ENCODE results near the genes CCDC160 and CT45A3.

DNA sequence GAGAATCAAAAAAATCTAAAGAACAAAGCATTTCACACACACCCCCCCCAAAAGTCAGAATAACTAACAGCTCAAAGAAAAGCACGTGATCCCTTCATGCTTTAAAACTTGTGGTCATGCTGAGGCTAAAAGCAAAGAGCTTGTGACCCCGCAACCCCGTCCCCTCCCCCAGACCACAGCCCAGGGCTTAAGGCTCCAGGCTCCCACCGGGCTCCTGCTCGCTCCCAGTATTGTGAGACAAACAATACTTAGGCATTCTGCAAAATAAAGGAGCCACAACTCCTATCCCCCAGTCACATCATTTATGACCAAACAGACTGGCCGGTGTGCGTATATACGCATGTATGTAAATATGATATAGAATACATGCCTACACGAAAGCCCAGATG, 62.1 kb upstream of the CCDC160 start:
- PRO-cap, result no peak
- RAMPAGE, long total RNA, 4 experiments, result no peak in any of the 4 experiments

GRCh38 chrX:134236710-134237739, at the start of gene CCDC160:
Gene CCDC160 (plus strand): TSS chrX:134237182.
- PRO-cap, result no peak
- RAMPAGE, long total RNA, 4 experiments, result start-site peak on the plus strand in 1 of 4 experiments, at chrX:134237200-134237221 at its widest, 6 reads per replicate

- PRO-cap, result no peak
- RAMPAGE, long total RNA, 4 experiments, result no peak in any of the 4 experiments
Observed at GRCh38 chrX:134460944-134461190, 902 bp downstream of the HPRT1 start.

DNA sequence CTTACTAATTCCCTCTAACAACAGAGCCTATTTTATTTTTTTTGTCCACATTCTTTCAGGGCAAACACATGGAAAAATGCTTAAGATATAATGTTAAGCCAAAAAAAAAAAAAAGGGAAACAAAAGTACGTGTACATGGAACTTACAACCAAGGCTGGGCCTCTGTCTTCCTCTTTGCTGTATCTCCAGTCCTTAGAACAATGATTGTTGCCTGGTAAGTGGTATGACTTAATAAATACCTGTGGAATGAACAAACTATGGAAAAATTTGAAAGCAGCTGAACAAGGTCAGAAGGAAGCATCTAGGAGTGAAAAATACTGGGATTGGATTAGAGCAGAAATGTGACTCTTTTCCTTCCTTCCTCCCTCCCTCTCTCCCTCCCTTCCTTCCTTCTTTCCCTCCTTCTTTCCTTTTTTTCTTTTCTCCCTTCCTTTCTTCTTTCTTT, 21.5 kb upstream of the MOSPD1 start:
- PRO-cap, result no peak
- RAMPAGE, long total RNA, 4 experiments, result no peak in any of the 4 experiments

DNA sequence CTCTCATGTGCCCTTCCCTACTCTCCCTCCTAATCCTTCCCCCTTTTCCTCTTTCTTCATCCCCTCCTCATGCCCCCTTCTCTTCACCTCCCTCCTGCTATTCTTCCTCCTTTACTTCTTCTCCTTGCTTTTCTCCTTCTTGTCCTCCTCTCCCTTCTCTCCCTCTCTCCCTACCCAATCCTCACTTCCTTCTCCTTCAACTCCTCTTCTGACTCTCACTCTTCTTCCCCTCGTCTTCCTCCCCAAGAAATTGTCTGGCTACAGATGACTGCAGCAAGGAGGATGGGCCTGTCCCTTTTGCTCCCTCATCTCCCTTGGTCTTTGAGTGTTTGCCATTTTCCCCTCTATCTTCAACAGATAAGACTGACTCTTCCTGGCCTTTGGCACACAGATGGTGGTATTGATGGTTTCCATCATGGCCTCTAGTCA, 5.1 kb downstream of the ZNF75D start:
- PRO-cap, result no peak
- RAMPAGE, long total RNA, 4 experiments, result no peak in any of the 4 experiments

DNA sequence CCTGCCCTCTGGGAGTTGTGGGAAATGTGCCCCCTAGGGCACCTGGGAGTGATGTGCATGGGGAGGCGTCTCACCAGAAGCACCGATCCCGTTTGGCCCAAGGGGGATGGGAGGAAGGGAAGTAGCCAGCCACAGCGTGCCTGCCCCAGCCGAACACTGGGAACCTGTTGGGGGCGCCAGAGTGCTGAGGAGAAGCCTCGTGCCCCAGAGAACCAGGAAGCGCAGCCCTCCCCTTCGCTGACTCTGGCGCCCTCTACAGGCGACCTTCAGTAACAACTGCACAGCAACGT, at the start of gene CT45A3:
Gene CT45A3 (minus strand): TSS at position 158 of the 290 bp plus-strand sequence.
- PRO-cap, result no peak
- RAMPAGE, long total RNA, 4 experiments, result no peak in any of the 4 experiments

DNA sequence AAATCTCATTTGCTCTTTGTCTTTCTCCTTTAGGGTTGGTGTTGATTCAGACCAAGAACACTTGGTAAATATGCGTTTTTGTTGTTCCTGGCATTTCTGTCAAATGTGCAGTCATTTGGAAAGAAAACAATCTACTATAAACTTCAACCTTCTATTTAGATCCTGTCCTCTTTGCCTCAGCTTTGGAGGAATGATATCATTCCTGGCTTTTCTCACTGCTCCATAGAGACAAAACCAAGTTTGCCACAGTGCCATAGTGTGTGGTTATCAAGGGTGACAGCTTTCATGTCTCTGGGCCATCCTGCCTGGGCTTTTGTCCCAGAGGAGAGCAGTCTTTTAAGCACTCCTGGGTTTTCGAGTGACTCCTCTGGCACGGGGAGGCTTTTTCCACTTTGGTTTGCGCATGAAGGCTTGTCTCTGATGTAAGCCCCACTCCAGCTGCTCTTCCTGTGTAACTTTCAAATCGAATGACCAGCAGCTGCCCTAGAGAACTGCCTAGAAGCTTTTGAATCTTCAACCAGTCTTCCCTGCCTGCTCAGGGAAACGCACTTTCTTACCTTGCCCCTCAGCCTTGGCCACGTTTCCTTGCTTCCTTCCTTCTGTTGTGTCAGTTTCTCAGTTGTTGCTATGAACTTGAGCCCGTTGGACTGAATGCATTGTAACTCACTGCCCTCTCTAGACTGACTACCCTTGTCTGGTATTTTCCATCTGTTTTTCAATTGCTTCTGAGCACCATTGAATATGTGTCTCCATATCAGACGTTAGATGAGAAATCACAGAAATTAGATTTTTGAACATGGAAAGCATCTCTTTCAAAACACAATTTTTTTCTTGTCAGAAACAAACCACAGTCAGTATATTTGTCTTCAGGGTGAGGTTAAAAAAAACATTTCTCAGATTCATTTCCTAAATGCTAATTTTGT, 45.1 kb downstream of the SLC9A6 start:
- PRO-cap, result no peak
- RAMPAGE, long total RNA, 4 experiments, result start-site peak on the minus strand in 1 of 4 experiments, centred at position 310 of the sequence, 29 reads per replicate

- PRO-cap, result no peak
- RAMPAGE, long total RNA, 4 experiments, result no peak in any of the 4 experiments
Observed at GRCh38 chrX:136046642-136047251, 61.5 kb downstream of the SLC9A6 start.

- PRO-cap, result no peak
- RAMPAGE, long total RNA, 4 experiments, result no peak in any of the 4 experiments
Observed at GRCh38 chrX:136156491-136157106, 40.2 kb upstream of the FHL1 start.

DNA sequence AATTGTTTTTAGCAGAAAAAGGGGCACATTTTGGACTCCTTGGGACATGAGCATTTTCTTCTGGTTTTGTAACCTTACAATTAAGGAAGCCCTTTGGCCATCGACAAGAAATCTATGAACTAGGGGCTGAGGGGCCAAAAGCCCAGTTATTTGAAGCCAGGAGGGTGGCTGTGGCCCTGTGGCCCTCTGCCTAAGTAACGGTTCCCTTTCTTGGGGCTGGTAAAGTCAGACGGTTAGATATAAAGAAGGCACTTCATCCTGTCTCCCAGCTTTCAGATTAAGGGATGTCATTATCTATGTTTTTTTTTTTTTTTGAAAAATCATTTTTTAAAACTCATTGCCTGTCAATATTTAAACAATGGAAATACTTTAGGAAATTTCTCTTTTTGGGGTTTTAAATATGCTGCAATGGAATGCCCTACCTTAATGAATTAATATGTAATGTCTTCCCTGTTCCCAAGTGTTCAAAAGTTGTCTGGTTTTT, 865 bp downstream of the FHL1 start:
- PRO-cap, result no peak
- RAMPAGE, long total RNA, 4 experiments, result no peak in any of the 4 experiments

DNA sequence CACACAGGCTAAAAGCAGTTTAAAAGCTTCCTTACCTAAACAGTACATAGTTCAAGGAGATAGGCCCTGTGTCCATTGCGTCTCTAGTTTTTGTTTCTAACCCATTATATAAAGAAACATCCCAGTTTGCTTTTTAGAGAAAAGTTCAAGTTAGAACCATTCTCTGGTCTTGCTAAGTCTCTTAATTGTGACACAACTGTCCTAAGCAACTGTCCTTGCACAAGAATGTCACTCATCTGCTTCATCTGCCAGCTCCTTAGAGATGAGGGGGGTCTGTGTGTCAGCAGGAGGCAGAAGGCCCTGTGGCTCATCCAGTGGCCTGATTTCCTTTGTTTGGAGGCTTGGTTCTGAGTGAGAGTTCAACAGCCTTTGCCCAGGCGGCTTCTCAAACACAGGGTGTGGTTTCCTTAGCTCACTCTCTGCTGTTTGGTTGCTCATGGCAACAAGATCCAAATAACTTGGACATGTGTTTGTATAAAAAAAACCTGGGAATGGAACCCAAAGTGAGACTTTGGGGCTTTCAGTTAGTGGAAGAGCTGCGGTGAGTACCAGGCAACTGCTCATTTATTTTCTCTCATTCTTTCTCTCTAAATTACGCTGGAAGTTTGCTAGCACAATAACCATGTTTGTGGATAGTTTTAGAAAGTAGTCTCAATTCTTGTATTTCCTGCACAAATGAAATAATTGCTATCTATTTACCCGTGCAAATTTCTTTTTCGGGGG, 7.7 kb downstream of the FHL1 start:
- PRO-cap, result bidirectional peak, plus-strand start at position 527 of the sequence, minus-strand start at position 331 of the sequence
- RAMPAGE, long total RNA, 4 experiments, result start-site peak on the plus strand in 2 of 4 experiments, centred at positions 510 to 517 of the sequence, 273 to 294 reads per replicate

DNA sequence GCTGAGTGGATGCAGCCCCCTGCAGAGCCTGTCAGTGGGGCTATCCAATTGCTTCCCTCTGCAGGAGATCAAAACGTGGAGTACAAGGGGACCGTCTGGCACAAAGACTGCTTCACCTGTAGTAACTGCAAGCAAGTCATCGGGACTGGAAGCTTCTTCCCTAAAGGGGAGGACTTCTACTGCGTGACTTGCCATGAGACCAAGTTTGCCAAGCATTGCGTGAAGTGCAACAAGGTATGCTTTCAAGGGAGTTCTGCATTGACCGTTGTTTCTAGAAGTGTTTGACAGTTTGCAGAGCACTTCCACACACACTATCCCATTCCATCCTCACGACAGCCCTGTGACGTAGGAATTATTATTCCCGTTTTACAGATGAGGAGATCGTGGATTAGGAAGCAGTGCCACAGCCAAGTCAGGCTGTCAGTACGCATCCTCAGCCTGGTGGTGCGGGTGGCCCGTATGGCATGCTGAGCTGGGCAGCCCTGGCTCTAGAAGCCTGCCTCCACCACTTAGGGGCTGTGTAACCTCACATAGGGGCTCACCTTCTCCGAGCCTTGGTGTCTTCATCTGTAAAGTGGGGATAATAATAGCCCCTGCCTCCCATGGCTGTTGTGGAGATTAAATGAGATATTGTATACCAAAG, 11.0 kb downstream of the FHL1 start:
- PRO-cap, result no peak
- RAMPAGE, long total RNA, 4 experiments, result no peak in any of the 4 experiments

DNA sequence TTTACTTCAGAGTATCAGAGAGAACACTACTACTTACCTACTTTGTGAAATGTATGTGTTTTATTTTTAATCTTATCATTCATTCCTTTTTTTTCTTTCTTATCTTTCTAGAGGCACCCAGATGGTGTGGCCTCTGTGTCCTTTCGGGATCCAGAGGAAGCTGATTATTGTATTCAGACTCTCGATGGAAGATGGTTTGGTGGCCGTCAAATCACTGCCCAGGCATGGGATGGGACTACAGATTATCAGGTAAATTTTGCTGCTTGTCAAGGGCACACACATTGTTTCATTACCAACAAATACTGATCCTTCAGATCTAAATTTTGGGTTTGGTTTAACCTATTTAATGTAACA, 12.6 kb downstream of the HTATSF1 start:
- PRO-cap, result no peak
- RAMPAGE, long total RNA, 4 experiments, result no peak in any of the 4 experiments

- PRO-cap, result no peak
- RAMPAGE, long total RNA, 4 experiments, result no peak in any of the 4 experiments
Observed at GRCh38 chrX:136666038-136667260, 18.5 kb downstream of the CD40LG start.

DNA sequence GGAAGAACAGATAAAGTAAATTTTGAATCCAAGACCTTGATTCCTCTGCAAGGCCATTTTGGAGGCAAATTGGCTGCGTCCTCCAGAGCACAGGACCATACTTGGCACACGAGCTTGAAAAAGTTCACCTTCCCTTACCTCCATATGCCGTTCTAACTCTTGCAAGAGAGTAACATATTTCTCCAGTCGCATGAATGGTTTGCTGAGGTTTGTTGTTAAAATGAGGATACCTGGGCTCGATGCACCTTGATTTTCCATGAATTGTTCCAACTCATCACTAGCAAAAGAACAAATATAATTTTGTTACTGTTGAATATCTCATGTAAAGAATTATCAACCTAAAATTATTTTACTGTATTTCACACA, 42.5 kb downstream of the CD40LG start:
- PRO-cap, result no peak
- RAMPAGE, long total RNA, 4 experiments, result no peak in any of the 4 experiments

DNA sequence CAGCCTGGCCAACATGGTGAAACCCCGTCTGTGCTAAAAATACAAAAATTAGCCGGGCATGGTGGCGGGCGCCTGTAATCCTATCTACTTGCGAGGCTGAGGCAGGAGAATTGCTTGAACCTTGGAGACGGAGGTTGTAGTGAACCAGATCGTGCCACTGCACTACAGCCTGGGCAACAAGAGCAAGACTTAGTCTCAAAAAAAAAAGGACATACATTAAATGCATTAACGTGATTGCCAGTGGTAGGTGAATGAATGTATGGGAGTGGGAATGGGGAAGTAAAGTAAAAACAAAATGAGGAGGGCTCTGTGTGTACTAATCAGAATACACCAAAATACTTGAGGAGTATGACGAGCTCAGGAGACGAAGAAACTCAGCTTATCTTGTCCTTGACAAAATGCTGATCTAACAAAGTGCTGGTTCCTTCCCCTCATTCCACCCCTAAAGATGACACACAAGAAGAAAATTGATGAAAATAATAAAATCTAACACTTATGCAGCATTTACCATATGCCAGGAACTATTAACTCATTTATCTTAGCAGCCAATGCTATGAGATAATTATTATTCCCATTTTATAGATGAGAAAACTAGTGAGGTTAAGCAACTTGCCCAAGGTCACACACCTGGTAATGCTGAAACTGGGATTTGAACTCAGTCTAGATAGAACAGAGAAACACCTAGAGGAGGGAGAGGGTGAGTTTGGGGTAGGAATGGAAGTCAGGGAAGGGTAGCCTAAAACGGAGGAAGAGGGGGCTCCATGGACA, 18.9 kb downstream of the RBMX start:
- PRO-cap, result no peak
- RAMPAGE, long total RNA, 4 experiments, result no peak in any of the 4 experiments

- PRO-cap, result no peak
- RAMPAGE, long total RNA, 4 experiments, result no peak in any of the 4 experiments
Observed at GRCh38 chrX:137997955-137998269, 432.0 kb downstream of the ZIC3 start.

DNA sequence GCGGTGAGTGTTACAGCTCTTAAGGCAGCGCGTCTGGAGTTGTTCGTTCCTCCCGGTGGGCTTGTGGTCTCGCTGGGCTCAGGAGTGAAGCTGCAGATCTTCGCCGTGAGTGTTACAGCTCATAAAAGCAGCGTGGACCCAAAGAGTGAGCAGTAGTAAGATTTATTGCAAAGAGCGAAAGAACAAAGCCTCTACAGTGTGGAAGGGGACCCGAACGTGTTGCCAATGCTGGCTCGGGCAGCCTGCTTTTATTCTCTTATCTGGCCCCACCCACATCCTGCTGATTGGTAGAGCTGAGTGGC, 291.7 kb upstream of the FGF13 start:
- PRO-cap, result no peak
- RAMPAGE, long total RNA, 4 experiments, result no peak in any of the 4 experiments

GRCh38 chrX:139211419-139212014, 319.0 kb upstream of the F9 start:
- PRO-cap, result no peak
- RAMPAGE, long total RNA, 4 experiments, result no peak in any of the 4 experiments

DNA sequence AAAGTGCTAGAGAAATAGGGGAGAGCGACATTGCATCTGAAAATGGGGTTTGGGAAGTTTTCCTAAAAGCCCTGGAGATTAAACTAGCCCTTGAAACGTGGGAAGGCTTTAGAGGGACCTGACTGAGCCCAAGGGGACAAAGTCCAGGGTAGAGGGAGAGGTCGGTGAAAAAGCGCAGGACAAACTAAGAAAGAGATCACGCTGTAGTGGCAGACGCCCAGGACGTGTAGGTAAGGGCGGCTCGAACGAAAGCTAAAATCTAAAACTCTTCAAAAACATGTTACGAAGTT, 1.0 kb upstream of the ATP11C start:
- PRO-cap, result no peak
- RAMPAGE, long total RNA, 4 experiments, result no peak in any of the 4 experiments

All from sigmoid colon (tissue), 4 donors.